ENCODE results near the gene PLAU.

- PRO-cap, result no peak
- RAMPAGE, long total RNA, result no peak
These were observed 2.6 kb downstream of the NDST2 start for GRCh38 chr10:73808676-73809358.

- PRO-cap, result no peak
- RAMPAGE, long total RNA, result no peak
These were observed at the start of gene PLAU for GRCh38 chr10:73910690-73911935. Gene PLAU, plus strand, starts transcription at chr10:73911132.

DNA sequence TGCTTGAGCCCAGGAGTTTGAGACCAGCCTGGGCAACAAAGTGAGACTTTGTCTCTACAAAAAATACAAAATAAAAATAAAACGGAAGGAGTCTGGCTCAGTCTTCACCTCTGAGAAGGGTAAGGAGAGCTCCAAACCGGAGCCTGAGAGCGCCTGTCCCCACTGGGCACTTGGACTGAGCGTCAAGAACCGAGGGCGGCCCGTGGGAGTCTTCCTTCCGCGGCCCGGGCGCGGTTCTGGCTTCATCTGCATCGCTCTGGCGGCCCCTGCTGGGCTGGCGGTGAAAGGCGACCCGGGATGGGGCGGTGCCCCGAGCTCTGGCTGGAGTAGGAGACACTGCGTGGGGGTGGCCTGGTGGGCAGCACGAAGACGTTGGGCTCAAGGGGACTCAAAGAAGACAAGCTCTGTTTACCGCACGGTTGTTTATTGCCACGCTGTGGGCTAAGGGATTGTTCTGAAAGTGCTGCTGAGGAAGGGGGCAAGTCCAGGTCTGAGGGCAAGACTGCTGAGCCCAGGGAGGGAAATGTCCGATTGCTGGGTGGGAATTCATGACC, 29.7 kb downstream of the PLAU start:
- PRO-cap, result no peak
- RAMPAGE, long total RNA, result no peak

DNA sequence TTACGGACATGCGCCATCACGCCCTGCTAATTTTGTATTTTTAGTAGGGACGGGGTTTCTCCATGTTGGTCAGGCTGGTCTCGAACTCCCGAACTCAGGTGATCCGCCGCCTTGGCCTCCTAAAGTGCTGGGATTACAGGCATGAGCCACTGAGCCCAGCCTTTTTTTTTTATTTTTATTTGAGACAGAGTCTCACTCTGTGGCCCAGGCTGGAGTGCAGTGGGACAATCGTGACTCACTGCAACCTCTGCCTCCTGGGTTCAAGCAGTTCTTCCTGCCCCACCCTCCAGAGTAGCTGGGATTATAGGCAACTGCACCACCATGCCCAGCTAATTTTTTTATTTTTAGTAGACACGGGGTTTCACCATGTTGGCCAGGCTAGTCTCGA, 32.7 kb upstream of the VCL start:
- PRO-cap, result no peak
- RAMPAGE, long total RNA, result no peak

DNA sequence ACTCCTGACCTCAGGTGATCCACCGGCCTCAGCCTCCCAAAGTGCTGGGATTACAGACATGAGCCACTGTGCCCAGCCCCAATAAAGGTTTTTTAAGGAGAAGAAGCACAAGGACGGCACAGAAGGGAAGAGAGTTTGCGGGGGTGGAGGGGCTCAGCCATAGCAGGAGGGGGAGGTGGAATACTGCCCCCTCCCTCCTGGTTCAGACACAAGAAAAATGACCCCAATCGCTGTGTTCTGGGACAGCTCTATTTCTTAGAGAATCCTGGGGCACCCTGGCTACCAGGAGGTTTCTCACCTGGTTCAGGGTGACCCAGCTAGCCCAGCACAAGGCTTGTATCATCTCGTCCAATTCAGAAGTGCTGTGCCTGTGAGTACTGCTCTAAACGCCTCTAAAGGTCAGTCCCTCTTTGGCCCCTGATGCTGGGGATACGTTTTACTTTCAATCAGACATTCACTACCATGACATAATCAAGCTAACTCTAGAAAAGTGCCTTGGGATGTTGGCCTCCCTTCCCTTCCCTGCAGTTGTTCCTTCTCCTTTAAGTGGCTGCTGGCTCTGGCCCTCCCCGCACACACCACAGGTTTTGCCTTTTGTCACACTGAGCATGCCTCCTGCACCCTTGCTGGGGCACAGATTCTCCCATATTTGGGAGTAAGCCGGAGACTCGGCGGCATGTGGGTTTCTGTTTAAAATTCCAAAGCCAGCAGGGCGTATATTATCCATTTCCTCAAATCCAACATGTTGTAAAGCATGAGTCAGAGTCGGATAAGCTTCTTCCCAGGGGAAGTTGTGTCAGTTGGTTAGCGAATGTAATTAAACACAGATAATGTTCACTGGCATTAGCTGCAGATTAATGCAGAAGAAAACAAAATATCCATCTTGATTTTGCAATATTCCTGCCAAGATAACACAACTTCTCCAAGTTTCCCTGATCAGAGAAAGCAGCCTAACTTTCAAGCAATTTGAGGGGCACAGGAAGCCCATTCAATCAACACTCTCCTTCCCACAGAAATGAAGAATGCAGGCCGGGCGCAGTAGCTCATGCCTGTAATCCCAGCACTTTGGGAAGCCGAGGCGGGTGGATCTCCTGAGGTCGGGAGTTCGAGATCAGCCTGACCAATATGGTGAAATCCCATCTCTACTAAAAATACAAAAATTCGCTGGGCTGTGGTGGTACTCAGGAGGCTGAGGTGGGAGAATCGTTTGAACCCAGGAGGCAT, 31.9 kb upstream of the VCL start:
- PRO-cap, result no peak
- RAMPAGE, long total RNA, result no peak

GRCh38 chr10:74113866-74114700, 36.5 kb downstream of the AP3M1 start:
- PRO-cap, result no peak
- RAMPAGE, long total RNA, result no peak

GRCh38 chr10:74176201-74177397, 25.6 kb downstream of the ADK start:
- PRO-cap, result no peak
- RAMPAGE, long total RNA, result no peak

DNA sequence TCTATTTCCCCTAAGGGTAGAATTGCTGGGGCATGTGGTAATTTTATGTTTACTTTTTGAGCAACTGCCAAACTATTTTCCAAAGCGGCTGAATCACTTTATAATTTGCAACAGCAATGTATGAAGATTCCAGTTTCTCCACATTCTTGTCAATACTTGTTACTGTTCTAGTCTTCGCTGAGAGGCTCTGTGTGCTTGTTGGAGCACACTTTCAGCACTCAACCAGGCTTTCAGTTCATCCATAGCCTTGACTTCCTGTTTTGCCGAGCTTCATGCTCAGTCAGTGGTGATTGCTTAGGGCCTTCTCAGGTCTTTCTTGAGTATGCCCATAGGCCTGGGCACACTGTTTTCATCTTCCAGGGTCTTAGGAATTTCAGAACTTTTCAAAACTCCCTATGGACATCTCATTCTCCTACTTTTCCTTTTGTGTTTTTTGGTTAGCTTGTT, 39.1 kb downstream of the ADK start:
- PRO-cap, result no peak
- RAMPAGE, long total RNA, result no peak

GRCh38 chr10:74418630-74419019, 267.6 kb downstream of the ADK start:
- PRO-cap, result no peak
- RAMPAGE, long total RNA, result no peak

- PRO-cap, result no peak
- RAMPAGE, long total RNA, result no peak
These were observed 186.2 kb upstream of the KAT6B start for GRCh38 chr10:74640118-74640696.

DNA sequence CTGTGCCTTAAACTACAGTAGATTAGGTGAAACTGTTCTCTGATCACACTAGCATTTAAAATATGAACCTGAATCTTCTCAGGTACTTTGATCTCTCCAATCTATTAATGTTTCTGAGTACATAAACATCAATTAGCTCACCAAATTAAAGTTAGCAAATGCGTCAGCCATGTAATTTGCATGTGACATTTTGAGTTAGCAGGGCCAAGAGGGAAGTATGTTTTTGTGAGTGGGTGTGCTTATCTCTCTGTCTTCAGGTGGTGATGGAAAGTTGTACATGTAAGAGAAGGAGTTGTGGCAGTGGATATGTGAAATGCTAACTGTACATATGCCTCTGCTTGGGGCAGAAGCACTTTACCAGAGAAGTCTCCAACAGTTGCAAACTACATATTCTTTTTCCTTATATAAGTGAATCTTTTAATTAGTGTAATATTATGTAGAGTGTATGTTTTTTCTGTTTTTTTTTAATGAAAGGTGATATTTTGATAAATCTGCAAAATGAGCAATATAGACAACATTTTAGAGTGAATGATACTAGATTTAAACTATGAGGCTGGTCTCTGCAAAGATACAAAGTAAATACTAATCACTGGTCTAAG, 27.7 kb downstream of the KAT6B start:
- PRO-cap, result no peak
- RAMPAGE, long total RNA, result no peak

GRCh38 chr10:74865729-74866295, 39.4 kb downstream of the KAT6B start:
- PRO-cap, result no peak
- RAMPAGE, long total RNA, result no peak

DNA sequence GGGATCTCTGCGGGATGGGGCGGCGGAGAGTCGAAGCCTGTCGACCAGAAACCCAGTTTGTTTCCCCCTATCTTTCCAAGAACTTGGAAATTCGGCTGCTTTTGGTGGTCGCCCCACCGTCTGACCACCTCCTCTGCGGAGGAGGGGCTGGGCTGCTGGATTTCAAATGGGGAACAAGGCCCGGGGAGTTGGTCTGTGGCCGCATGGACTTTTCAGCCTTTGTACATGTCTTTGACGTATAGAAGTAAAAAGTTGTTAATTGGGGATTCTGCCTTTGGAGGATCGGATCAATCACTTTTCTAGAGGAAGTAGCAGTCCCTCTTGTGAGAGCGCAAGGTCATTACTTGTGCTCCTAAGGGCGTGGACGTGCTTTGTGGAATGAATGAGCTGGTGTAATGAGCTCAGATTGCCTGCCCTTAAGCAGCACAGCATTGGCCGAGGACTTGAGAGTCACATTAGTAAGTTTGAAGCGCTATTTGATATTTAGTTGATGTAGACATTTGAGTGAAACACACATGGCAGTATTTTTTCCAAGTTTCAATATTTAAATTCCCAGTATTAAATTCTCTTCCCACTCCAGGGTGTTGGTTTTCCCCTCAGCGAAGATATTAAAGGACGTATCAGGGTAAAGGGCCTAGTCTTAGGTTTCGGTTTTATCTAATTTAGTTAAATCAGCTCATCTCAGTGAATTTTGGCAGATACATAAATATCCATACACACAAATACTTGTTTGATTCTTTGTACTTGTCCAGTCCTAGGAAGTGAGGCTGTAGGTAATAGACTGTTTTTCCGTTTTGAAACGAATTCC, 810 bp downstream of the VDAC2 start:
- PRO-cap, result no peak
- RAMPAGE, long total RNA, result no peak

- PRO-cap, result no peak
- RAMPAGE, long total RNA, result no peak
These were observed 1.1 kb downstream of the COMTD1 start for GRCh38 chr10:75234492-75235174.

GRCh38 chr10:75262601-75263107, 26.9 kb upstream of the COMTD1 start:
- PRO-cap, result no peak
- RAMPAGE, long total RNA, result no peak

DNA sequence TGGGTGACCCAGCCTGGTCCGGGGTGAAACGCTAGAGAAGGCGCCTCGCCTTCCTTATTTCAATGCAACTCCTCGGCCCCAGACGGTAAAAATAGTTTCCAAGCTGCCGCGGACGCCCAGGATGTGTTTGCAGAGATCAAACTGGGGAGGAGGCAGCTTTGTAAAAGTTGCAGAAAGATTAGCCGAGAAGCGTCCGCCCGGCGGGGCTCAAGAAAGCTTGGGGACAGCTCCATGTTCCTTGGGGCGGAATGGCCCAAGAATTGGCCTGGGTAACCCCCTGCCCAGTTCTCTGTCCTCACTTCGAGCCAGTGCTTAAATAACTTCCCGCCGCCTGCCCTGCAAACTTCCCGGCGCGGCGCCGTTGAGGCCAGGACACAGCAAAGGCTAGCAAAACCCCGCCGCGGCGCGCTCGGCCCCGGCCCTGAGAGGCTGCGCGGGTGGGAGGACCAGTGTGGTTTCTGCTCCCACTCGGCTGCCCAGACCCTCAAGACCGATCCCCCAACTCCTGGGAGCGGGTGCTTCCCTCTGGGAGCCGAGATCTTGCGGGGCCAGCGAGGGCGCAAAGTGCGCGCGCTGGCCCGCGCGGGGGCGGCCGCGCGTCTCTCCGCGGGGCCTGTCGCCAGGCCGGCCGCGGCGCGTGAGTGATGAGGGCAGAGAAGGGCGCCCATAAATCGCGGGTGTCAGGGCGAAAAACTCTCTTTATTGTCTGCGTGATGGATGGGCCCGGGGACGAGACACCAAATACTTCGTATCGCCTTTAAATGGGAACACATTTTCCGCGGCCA, 6.3 kb upstream of the ZNF503 start:
- PRO-cap, result no peak
- RAMPAGE, long total RNA, result no peak

DNA sequence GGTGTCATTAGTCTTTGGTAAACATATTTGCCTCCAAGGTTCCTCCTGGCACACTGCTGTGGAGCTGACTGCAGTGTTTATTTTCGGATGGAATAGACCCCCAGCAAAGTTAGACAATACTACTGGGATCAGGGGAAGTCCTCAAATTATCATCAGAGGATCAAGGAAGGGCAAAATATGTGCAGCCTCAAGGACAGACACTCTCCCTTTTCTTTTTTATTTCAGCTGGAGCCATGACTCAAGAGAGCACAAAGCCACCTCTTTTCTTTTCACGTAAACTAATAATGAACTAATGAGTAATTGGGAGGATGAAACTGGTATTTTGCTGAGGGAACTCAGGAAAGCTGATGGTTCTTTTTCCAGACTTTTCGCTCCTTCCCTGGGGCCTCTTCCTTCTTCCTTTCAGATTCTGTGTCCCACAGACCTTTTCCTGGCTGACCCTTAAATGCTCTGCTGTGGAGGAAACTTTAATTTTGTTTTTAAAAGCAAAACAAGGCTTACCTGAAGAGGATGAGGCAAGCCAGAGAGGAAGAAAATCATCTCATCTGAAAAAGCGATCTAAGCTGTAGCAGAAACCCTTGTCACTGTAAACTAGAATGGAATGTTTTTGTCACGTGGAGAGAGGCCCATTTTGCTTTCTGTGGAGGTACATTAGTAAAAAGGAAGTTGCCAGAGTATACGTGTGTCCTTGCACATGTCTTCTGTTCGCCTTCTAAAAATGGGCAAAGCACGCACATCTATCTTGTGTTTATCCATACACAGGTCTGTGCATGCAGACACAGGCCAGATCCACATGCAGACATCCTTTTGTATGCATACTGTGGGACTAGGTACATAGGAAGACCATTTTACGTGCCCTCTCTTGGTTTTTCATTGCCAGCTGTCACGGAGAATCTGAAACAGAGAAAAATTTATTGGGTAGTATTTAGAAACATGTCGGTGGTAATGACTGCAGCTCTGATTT, 33.5 kb downstream of the LRMDA start:
- PRO-cap, result no peak
- RAMPAGE, long total RNA, result no peak

DNA sequence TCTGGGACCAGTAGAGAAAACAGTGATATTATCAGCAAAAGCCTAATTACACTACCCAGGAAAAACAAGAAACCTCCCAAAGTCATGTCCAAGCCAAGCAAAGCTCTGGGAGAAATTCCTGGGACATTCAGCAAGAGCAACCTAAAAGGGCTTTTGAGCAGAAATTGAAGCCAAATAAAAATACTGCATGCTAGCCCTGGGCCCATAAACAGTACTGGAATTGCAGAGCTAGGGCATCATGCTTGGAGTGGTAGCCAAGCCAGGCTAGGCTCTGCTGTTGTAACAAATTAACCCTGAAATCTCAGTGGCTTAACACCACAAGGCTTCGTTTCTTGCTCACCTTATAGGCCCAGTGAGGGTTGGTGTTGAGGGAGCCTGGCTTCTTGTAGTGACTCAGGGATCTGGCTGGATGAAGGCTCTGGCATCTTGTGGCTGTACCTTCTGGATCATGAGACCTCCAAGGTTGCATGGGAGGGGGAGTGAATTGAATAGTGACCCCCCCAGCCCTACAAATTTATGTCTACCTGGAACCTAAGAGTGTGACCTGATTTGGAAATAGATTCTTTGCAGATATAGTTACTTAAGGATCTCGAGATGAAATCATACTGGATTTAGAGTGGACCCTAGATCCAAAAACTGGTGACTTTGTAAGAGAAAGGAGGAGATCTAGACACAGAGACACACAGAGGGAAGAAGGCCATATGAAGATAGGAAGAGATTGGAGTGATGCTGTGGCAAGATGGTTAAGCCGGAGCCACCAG, 348.1 kb downstream of the LRMDA start:
- PRO-cap, result no peak
- RAMPAGE, long total RNA, result no peak

DNA sequence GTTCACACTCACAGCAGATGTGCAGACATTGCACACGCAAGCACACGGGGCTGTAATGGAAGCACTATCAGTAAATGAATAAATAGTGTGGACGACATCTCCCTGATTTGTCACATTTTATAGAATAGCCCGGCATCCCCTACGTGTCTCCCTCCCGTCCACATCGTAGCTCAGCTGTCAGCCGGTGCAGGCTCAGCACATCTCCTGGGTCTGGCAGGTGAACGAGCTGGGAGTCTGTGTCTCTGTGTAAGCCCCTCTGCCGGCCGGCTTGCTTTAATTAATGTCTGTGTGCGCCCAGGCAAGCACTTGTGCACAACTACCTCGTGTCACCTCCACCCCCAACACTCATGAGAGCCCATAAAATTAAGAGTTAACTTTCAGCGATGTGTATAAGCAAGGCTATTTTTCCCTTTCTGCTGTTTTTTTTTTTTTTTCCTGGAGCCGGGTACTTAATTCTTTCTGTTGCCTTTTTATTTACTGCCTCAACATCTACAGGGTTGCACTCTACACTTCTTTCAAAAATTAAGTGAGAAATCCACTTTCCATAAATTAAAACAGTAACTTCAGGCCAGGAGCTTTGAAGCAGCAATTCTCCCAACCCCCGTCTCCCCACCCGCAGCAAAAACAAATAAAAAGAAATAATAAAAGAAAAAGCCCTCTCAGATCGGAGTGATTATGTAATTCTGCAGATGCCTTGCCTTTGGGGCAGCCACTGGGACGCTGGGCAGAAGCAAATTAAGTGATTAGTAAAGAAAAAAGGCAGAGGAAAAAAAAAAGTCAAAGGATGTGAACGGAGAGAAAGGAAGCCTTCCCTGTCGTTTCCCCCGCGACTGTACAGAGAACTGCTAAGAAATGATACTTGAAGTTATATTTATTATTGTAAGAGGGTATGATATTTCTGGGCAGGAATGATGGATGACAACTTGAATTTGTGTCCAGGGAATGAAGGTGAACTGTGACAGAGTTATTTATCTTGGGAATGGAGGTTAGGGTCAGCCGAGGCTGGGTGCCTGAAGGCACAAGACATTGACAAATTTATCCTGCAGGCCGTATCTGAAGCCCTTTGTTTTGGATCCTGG, 603.6 kb downstream of the LRMDA start:
- PRO-cap, result no peak
- RAMPAGE, long total RNA, result no peak

DNA sequence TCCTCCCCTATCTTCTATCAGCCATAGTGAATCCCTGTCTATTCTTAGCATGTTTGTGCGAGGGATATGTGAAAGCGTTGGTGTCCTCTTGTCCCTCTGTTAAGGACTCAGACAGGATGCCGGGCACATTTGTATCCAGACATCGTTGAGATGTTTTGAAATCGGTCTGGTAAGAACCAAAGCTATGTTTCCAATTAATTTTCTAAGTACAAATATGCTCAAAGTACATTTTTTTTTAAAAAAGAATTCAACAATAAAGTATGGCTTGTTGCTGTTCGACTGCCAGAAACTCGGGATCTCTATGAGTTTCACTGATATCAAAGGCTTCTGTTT, 754.1 kb downstream of the LRMDA start:
- PRO-cap, result no peak
- RAMPAGE, long total RNA, result no peak

Measured in spinal cord (tissue), 3 donors.